Mesenchymal stem cell of the bone marrow (primary cell): ENCODE data around the genes FBXO30, ADGB and SASH1.

DNA sequence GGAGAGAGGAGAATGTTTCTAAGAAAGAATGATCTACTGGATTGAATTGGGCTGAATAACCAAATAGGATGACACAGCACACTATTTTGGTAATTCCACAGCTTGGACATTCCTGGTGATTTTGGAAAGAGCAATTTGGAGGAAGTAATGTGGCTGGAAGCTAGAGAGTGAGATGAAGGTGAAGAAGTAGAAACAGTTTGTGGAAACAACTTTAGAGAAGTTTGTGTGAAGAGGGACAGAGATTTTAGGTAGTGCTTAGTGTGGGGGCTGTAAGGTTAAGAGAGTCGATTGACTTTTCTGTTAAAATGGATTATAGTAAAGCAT is 280.5 kb downstream of the UTRN start:
- CAGE, long polyA plus RNA = no peak

GRCh38 chr6:144583066-144583977 is 298.2 kb downstream of the UTRN start:
- CAGE, long polyA plus RNA = no peak

GRCh38 chr6:145733587-145734051 is 1.7 kb downstream of the EPM2A start:
- CAGE, long polyA plus RNA = no peak

DNA sequence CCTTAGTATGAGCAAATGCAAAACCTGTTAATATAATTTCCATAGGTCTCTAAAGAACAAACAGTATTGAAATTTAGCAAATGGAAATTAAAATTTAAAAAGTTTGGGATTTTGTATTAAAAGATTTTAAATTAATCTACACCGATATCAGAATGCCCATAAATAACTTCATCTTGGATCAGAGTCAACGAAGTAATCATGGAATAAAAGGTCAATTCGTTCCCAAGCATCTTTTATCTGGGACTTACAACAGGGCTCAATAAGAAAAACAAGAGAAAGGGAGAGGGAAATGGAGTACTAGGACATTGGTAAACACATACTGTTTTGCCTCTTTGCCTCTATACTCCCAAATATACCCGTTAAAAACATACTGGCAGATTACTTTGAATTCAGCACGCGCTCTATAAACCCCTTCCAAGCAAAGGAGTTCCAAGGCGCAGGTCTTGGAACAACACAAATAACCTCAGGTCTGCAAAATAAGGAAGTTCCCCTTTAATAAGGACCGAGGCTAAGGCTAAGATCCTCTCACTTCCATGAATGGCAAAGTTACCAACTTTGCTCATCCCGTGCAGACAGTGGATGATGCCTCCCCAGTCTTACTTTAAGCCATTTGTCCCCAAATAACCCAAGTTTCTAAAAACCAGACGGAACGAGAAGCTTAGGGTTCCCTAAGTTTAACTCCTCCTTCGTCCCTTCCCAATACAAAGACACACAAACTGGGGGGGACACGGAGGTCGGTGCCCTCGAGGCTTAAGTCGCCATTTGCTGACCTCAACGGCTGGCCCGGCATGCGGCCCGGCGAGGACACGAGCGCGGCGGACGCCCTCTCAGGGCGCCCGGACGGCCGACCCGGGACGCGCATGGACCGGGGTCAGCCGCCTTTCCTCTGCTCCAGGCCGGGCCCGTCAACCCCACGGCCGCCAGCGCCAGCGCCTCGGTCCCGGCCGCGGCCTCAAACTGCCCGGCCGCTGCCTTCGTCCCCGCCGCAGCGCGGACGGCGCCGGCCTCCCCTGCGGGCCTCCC is 713 bp downstream of the FBXO30 start:
- CAGE, long polyA plus RNA = no peak

- CAGE, long polyA plus RNA = no peak
Observed at GRCh38 chr6:145814594-145815464, at the start of gene FBXO30. FBXO30 (minus strand) TSS chr6:145814795.

DNA sequence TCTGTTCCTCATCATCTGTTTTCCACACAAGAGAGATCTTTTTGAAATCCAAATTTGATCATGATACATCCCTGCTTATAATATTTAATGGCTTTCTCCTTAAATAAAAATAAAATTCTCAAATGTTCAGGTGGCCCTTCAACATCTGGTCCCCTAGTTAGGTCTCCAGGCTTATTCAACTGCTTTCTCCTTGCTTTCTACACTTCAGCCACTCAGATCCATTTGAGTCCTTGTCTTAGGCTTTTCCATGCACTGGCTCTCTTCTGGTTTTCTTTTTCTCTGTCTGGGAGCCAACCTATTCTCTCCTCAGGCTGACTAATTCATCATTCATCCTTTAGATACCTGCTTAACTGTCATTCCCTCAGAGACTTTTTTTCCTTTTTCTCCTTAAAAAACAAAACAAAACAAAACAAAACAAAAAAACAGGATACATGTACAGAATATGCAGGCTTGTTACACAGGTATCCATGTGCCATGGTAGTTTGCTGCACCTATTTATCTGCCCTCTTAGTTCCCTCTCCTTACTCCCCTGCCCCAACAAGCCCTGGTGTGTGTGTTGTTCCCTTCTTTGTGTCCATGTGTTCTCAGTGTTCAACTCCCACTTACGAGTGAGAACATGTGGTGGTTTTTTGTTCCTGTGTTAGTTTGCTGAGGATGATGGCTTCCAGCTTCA is 56.6 kb downstream of the SHPRH start:
- CAGE, long polyA plus RNA = no peak

DNA sequence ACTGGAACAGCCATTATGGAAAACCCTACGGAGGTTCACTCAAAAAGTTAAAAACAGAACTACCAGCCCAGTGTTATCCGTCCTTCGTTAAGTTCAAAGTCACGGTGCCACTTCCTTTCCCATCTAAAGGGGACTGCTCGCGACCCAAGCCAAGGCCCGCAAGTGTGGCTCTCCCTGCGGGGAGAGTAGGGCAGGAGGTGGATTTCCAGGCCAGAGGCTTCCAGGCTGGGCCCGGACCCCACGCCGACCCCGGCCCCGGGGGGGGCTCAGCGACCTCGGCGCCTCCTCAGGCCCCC is 571 bp upstream of the RAB32 start:
- CAGE, long polyA plus RNA = no peak

- CAGE, long polyA plus RNA = no peak
Observed at GRCh38 chr6:146545643-146545988, 2.0 kb downstream of the RAB32 start.

DNA sequence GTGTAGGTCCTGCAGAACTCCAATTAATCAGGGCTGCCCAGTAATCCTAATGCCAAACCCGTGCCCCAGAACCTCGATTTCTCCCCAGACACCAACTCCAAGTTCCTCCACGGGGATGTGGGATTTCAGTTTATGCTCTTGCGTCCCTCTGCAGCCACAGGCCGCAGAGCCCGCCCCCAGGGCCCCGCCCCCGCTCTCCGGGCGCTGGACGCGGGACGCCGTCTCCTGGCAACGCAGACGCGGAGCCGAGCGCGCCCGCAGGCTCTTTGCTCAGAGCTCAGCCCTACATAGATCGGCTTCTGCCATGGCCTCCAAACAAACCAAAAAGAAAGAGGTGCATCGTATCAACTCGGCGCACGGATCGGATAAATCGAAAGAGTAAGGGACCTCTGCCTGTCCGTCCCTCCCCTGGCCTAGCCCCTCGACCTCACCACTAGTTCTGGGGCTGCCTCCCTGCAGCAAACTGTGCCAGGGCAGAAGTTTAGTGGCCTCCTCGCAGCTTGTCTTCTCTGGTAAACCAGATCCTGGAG is at the start of gene ADGB:
ADGB (plus strand) TSS at position 236 of the 530 bp plus-strand sequence.
- CAGE, long polyA plus RNA = no peak

DNA sequence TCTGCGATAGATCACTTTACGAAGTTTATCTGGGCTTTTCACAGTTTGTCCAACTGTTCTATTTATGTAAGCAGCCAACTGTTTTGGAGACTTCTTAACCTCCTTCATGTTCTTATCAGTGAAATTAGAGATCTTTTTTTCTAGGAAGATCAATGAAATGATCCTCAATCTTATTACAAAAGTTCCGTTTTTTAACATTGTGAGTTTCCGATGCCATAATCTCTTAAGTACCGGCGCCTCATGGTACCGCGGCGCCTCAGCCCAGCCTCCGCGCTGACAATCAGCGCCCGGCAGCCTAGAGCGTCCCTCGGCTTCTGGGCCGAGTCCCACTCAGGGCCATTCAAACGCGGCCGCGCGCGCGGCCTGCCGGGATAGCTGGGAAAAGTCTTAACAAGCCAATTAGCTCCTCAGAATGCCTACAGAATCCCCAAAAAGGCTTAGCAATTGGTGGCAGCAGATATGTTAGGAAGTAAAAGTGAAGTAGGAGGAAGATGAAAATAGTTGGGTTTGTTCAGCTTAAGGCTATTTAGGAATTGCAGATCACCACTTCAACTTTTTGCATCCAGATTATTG is 204.8 kb downstream of the ADGB start:
- CAGE, long polyA plus RNA = no peak

- CAGE, long polyA plus RNA = no peak
Observed at GRCh38 chr6:147204793-147205397, 678 bp downstream of the STXBP5 start.

- CAGE, long polyA plus RNA = no peak
Observed at GRCh38 chr6:147205505-147206404, 1.5 kb downstream of the STXBP5 start.

- CAGE, long polyA plus RNA = no peak
Observed at GRCh38 chr6:147321788-147322799, 117.9 kb downstream of the STXBP5 start.

DNA sequence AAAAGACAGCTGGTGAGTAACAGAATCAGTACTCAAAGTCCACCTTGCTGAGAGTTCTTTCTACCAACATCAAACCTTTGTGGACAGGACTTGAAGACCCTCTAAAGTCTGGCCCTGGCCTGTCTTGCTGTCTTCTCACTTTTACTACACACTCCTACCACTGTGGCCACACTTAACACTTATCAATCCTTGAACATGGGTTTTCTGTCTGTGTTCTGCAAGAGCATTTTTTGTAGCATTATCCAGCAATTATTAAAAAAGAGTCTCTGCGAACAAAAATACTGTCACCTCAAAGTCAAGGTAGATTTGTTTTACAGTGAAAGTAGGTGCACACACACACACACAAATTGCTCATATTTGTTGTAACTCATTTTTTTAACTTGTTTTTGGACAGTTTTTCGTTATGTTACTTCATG is 119.6 kb downstream of the STXBP5 start:
- CAGE, long polyA plus RNA = no peak

DNA sequence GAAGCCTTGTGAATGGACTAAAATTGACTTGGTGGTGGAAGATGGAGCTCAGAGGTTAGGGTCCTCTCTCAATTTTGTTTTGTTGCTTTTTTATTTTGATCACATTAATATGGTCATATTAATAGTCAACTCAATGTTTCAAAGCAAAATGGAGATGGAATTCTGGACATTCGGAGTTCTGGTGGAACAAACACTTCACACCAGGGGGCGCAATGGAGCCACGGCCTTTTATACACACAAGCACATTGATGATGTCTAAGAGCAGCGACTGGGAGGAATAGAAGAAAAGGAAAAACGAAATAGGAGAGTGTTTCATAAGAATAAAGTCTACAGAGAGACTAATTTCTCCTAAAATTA is 197.8 kb upstream of the SASH1 start:
- CAGE, long polyA plus RNA = no peak

GRCh38 chr6:148192889-148193824 is 149.5 kb upstream of the SASH1 start:
- CAGE, long polyA plus RNA = no peak

GRCh38 chr6:148239338-148239770 is 103.3 kb upstream of the SASH1 start:
- CAGE, long polyA plus RNA = no peak

- CAGE, long polyA plus RNA = no peak
Observed at GRCh38 chr6:148342088-148342956, at the start of gene SASH1. SASH1 (plus strand) TSS chr6:148342838.

DNA sequence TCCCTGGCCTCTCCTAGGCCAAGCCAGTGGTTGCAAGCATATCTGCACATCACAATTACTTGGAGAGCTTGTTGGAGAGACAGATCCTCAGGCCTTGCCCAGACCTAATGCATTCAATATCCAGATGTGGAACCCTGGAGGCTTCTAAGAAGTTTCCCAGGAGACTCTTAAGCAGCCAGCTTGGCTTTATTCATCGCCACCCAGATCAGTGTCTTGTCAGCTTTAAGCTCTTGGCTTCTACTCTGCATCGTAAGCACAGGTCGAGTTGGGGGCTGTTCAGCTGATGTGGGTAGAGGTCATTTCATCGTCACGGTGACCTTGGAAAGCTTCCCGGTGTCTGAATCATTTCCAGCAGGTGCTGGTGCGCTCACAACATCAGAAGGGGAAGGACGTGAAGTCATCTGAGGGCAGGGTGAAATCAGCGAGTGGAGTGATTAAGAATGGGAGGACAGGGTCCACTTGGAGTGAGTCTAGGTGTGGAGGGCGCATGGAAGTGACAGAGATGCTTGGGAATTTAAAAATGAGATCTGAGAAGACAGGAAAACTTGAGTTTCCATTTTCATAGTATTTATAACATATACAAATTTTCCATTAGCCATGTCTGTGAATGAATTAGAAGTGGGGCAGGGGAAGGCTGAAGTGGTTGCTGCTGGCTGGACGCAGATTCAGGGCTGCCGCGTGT is 112.6 kb downstream of the SASH1 start:
- CAGE, long polyA plus RNA = no peak

DNA sequence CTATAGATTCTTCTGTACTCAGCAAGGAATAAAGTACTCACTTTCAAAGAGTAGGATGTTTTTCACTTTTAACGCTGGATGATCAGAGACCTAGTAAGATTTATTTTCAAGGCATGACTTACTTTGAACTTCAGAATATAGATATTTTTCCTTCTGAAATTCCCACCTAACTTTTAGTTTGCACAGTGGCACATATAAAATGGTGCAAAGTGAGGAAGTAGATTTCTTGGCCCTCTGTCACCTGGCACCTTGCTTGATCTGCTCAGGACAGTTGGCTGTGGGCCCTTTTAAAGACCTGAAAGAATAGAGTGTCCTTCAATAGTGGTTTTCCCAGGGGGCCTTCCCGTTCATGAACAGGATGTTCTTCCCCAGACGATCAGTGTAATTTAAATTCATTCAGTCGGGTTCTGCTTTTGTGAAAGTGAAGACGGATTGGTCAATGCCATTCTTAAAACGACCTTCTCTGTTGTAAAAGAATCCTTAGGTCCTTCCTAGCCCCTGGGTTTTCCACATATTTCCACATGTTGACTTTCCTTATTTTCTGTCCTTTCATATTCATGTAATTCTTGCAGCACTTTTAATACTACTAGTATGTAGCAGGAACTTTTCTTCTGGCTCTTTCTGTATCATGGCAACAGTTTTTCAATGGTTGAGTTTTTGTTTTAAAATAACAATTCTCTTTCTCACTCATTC is 178.5 kb downstream of the SASH1 start:
- CAGE, long polyA plus RNA = no peak